Skeletal muscle satellite cell (primary cell): ENCODE measurements around a stretch of chr3.

DNA sequence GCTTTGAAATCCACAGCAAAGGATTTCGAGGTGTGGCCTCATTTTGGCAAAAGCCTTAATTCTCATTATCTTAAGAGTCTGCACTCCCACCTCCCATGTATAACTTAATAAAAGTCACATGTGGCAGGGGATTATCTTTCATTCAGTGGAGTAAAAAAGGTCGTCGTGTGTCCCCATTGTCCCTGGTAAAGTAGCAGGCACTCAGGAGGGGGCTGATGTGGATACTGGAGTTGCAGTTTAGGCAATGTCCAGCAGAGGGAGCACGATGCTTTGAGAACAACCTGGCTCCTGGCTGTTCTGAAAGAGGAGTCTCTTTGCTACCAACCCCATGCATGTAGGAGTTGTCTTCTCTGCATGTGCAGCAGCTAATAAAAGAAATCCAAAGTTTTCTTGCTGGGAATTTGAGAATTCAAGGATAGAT is 39.6 kb downstream of the EBLN2 start:
- CAGE, long polyA plus RNA = no peak

DNA sequence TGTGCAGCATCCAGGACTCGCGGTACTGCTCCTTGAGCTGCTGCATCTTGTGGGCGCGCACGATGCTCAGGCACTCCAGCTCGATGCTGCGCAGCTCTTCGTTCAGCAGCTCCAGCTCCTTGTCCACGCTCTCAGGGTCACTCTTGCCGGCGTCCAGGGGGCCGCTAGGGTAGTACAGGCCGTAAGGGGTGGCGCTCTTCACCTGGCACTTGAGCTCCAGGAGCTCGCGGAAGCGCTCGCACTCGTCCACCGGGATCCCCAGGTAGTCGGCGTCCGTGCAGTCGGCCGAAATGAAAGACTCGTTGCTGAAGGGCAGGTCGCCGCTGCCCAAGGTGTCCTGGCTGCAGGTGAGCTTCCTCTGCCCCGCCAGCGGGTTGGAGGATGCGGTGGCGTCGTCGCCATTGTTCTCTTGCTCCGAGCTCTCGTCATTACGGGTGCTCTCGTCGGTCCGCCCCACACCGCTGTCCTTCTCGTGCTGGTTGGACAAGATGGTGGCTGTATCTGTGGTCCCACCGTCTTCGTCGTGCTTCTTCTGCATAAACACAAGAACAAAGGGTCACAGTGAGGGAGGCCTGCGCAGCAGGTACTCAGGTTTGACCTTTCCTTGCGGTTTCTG is 240.2 kb downstream of the PDZRN3 start:
- CAGE, long polyA plus RNA = no peak

GRCh38 chr3:73448028-73448692 is 176.6 kb downstream of the PDZRN3 start:
- CAGE, long polyA plus RNA = no peak

DNA sequence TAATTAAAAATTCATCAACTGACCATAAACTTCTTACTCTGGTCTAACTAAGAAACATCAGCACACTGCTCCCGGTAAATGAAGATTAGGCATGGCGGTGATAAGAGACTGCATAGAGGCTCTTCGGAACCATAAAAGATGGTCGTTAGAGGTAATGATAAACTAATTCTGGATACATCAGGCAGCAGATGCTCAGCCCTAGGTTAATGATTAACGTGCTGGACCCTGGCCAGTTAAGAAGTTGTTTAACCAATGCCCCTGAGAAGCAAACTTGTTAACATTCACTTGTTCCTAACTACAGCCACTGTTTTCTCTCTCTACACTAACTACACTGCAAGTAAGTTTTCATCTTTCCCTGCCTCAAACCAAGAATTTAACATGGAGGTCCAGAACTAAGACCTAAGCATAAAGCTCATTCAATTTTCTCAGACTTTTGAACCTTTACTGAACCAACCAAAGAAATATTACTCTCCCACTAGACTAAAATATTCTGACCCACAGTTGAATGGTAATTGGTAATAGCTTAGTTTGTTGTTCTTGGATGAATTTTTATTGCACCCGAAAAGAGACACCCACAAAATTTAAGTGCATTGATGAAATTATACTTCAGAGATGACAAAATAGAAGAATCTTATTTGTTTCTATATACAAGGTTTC is 111.3 kb downstream of the PDZRN3 start:
- CAGE, long polyA plus RNA = no peak

DNA sequence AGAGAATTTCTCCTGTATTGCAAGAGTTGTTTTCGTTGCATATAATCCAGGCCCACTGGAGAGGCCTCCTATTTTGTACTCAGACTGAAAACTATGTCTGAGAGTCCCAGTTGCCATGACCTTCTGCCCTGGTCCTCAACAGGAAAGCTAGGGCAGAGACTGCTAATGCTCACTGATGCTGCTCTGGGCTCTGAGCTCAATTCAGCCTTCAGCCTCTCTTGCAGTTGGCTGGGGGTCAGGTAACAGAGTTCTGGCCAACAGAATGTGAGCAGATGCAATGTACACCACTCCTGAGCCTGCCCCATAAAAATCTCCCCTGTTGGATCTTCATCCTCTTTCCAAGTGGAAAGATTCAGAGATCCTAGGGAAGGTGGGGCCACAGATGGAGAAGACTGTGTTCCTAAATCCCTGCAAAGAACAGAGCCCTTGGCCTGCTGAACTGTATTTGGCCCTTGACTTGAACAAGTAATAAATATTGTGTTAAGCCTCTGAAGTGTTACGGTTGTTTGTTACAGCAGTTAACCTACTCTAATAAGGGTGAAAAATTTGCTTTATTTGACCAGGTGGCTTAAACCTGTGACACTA is 87.8 kb downstream of the PDZRN3 start:
- CAGE, long polyA plus RNA = no peak

- CAGE, long polyA plus RNA = no peak
Observed at GRCh38 chr3:73813531-73813820, 188.7 kb upstream of the PDZRN3 start.

GRCh38 chr3:73827509-73828142 is 202.9 kb upstream of the PDZRN3 start:
- CAGE, long polyA plus RNA = no peak

- CAGE, long polyA plus RNA = no peak
Observed at GRCh38 chr3:75423747-75424079, 240.4 kb upstream of the FRG2C start.

- CAGE, long polyA plus RNA = no peak
Observed at GRCh38 chr3:75502042-75502497, 162.1 kb upstream of the FRG2C start.

- CAGE, long polyA plus RNA = no peak
Observed at GRCh38 chr3:76597863-76598456, 441.9 kb upstream of the ROBO2 start.

GRCh38 chr3:79018396-79019313 is 749.1 kb downstream of the ROBO1 start:
- CAGE, long polyA plus RNA = no peak

GRCh38 chr3:80733442-80734239 is 965.8 kb upstream of the ROBO1 start:
- CAGE, long polyA plus RNA = no peak

GRCh38 chr3:81057359-81057558 is 704.2 kb downstream of the GBE1 start:
- CAGE, long polyA plus RNA = no peak

DNA sequence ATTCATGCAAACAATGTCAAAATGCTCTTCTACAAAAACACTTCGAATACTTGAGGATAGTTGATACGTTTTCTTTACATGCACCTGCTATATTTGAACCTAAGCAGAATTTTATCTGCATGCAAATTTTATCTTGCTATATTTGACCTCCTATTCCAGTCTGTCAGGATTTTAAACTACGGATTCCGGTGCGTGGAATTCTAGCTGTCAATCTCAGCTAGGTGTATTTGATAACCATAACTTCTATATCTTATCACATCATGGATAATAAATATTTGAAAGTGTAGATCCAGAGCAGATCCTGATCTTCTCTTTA is 699.0 kb downstream of the GBE1 start:
- CAGE, long polyA plus RNA = no peak

DNA sequence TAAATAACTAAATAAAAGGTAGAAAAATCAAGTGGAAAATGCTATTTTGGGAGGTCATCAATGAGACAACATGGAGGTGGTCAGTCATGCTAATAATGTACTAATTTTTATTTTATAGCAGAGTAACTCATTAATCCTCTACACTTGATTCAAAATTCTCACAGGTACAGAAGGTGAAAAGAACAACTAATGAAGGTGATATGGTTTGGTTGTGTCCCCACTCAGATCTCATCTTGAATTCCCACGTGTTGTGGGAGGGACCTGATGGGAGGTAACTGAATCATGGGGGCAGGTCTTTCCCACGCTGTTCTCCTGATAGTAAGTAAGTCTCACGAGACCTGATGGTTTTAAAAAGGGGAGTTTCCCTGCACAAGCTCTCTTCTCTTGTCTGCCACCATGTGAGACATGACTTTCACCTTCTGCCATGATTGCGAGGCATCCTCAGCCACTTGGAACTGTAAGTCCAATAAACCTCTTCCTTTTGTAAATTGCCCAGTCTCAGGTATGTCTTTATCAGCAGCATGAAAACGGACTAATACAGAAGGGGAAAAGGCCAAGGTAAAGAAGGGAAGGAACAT is 2.7 kb downstream of the GBE1 start:
- CAGE, long polyA plus RNA = no peak

- CAGE, long polyA plus RNA = no peak
Observed at GRCh38 chr3:81759360-81759838, 2.0 kb downstream of the GBE1 start.

DNA sequence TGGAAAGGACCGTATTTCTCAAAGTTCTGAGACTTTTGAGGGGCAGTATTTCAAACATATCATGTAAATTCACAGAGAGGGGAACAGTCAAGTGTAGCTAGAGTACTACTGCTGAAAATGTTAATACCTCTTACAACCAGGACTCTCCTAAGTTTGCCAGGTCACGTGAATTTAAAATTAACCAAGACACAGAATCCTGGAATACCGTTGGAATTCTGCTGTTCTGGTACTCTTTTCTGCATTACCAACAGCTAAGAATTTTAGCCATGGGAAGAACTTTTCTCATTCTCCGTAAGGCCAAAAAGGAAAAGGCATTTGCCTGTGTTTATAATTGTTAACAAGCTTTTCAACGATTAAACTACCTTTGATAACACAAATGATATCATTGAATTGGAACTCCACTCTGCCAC is 567 bp upstream of the GBE1 start:
- CAGE, long polyA plus RNA = no peak

- CAGE, long polyA plus RNA = no peak
Observed at GRCh38 chr3:82080313-82080654, 318.8 kb upstream of the GBE1 start.

DNA sequence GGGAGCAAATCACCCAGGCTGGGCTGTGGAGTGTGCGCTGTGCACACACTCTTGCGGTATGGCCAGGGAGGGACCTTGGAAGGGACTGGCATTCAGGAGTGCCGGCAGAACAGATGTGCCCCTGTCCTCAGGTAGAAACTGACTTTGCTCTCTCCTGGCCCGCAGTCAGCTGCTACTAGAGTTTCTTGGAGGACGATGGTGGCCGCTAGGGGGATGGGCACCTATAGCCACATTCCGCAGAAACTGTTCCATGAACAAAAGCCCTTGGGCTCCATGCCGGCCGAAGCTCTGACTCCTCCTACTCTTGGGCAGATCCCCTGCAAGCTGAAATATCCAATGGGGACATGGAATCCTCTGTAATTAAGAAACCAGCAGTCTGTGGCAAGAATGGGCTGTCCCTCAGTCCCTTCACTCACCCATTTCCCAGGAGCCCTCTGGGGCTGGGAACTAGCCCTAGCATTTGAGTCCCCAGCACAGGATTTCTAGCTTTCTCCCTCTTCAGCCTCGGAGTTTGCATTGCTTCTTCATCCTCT is 410.2 kb upstream of the CADM2 start:
- CAGE, long polyA plus RNA = no peak

- CAGE, long polyA plus RNA = no peak
Observed at GRCh38 chr3:86683004-86683567, 307.9 kb downstream of the VGLL3 start.